Endodermal cell (in vitro differentiated cells): ENCODE results near the genes KBTBD3, ZC3H12C, RDX and HOATZ.

DNA sequence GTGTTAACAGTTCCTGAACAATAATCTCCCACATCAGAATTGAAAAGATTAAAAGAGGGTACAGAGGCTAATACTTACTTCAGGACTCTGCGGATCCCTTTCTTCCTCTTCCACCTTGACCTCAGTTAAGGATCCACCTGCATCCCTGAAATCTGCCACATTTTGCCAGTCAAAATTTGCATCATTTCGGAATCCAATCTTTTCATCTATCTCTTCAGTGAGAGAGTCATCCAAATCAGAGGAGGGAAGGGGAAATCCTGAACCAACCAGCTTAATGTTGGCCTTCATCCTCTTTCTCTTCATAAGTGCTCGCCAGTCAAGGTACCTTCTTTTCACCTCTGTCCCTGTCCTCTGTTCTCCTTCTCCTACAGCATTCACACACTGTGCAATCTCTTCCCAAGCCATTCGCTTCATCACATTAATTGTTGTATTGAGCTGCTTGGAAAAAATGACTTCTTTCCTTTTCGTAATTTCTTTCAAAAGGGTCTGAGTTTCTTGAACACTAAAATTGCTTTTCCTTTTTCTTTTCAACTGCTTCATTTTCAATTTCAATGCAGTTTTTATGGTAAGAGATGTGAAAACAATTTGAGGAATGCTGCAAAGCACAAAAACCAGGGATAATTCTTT, 11.5 kb downstream of the MSANTD4 start:
- PRO-cap: no peak

- PRO-cap: bidirectional peak, plus-strand start at chr11:106077074, minus-strand start at chr11:106076926; bidirectional peak, plus-strand start at chr11:106077596, minus-strand start at chr11:106077321
Measured at GRCh38 chr11:106076448-106077498, at the start of gene KBTBD3. Gene KBTBD3, minus strand, starts transcription at chr11:106077347.

DNA sequence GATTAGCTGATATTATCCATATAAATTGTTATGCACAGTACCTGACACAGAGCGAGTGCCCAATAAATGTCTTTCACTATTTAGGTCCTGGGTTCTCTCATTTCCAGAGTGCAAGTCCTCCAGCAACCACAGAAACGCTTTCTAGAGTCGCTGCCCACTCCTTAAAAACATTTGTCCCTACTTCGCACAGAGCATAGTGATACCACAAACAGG, 807 bp downstream of the SLC35F2 start:
- PRO-cap: no peak

GRCh38 chr11:108105984-108107002, 15.1 kb upstream of the ACAT1 start:
- PRO-cap: no peak

DNA sequence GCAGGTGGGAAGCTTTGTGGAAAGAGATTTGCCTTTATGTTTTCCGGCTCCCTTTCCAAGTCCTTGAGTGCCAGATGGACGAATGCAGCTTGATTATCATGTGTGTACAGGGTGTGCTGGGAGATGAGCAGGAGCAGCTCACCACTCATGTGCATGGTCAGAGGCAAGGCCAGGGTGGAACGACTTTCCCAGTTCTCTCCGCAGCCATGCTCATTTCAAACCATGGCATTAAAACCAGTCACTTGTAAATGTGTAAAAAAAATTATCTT, 310.9 kb downstream of the DDX10 start:
- PRO-cap: no peak

GRCh38 chr11:110092442-110093462, at the start of gene ZC3H12C:
Gene ZC3H12C, plus strand, starts transcription at chr11:110093392.
- PRO-cap: bidirectional peak, plus-strand start at chr11:110092799, minus-strand start at chr11:110092665; bidirectional peak, plus-strand start at chr11:110093160, minus-strand start at chr11:110093064; bidirectional peak, plus-strand start at chr11:110093196, minus-strand start at chr11:110093219

DNA sequence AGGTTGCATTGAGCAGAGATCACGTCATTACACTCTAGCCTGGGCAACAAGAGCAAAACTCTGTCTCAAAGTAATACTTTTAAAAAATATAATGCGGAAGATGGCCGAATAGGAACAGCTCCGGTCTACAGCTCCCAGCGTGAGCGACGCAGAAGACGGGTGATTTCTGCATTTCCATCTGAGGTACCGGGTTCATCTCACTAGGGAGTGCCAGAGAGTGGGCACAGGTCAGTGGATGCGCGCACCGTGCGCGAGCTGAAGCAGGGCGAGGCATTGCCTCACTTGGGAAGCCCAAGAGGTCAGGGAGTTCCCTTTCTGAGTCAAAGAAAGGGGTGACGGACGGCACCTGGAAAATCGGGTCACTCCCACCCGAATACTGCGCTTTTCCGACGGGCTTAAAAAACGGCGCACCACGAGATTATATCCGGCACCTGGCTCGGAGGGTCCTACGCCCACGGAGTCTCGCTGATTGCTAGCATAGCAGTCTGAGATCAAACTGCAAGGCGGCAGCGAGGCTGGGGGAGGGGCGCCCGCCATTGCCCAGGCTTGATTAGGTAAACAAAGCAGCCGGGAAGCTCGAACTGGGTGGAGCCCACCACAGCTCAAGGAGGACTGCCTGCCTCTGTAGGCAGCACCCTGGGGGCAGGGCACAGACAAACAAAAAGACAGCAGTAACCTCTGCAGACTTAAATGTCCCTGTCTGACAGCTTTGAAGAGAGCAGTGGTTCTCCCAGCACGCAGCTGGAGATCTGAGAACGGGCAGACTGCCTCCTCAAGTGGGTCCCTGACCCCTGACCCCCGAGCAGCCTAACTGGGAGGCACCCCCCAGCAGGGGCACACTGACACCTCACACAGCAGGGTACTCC, 87.3 kb downstream of the RDX start:
- PRO-cap: unidirectional peak, plus-strand start at position 89 of the sequence; bidirectional peak, plus-strand start at position 281 of the sequence, minus-strand start at position 272 of the sequence; bidirectional peak, plus-strand start at position 605 of the sequence, minus-strand start at position 498 of the sequence

- PRO-cap: no peak
Measured at GRCh38 chr11:110230555-110231395, 65.6 kb downstream of the RDX start.

DNA sequence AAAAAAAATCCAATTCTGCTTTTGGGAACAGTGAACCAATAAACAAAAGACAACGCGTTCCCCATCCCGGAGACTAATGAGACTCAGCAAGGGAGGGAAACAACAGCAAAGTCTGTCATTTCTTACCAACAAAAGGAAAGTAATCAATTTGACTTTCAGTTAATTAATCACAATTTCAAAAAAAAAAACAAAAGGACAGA, 2.0 kb downstream of the RDX start:
- PRO-cap: no peak

DNA sequence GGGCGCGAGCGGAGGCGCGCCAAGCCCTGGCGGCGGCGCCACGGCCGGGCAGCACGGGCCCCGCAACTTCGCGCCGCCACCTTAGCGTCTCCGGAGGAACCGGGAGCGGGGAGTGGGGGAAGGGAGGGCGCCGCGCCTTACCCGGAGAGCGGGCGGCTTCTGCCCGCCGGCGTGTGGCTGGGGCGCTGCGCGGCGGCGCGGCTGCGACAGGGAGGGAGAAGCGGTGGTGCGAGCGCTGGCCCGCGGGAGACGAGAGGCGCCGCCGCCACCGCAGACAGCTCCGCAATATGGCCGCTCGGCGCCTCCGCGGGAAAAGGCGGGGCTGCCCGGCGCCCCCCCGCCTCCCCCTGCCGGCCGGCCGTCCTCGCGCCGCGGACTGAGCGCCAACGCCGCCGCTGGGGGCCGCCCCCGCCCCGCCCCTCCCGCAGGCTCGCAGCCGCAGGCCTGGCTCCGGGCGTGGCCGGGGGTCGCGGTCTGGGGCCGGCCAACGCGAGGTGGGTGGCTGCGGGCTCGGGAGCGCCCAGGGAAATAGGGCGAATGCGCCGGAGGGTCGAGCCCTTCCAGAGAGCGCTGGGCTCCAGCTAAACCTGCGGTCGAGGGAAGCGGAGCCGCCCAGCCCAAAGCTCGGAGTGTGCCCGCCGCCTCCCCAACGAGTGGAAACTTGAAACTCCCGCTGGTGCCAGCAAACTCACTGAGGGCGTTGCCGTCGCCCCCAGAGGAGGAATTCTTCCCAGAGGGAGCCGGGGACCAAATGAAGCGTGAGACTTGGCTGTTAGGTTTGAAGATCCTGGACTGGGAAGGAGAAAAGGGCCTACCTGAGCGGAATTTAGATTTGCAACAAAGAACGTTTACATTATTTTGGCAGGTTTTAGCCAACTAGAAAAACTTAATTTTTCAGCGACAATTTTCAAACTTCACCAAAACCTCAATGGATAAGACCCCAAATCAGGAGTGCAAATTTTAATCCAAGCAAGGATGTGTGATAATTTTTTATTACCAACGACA, at the start of gene RDX:
Gene RDX, minus strand, starts transcription at position 289 of the 1,005 bp plus-strand sequence.
- PRO-cap: bidirectional peak, plus-strand start at position 467 of the sequence, minus-strand start at position 287 of the sequence; bidirectional peak, plus-strand start at position 563 of the sequence, minus-strand start at position 669 of the sequence

GRCh38 chr11:110354947-110355715, 58.7 kb upstream of the RDX start:
- PRO-cap: no peak

- PRO-cap: bidirectional peak, plus-strand start at chr11:110430428, minus-strand start at chr11:110430386; unidirectional peak, minus-strand start at chr11:110430654
Measured at GRCh38 chr11:110430293-110431003, 700 bp downstream of the FDX1 start.

DNA sequence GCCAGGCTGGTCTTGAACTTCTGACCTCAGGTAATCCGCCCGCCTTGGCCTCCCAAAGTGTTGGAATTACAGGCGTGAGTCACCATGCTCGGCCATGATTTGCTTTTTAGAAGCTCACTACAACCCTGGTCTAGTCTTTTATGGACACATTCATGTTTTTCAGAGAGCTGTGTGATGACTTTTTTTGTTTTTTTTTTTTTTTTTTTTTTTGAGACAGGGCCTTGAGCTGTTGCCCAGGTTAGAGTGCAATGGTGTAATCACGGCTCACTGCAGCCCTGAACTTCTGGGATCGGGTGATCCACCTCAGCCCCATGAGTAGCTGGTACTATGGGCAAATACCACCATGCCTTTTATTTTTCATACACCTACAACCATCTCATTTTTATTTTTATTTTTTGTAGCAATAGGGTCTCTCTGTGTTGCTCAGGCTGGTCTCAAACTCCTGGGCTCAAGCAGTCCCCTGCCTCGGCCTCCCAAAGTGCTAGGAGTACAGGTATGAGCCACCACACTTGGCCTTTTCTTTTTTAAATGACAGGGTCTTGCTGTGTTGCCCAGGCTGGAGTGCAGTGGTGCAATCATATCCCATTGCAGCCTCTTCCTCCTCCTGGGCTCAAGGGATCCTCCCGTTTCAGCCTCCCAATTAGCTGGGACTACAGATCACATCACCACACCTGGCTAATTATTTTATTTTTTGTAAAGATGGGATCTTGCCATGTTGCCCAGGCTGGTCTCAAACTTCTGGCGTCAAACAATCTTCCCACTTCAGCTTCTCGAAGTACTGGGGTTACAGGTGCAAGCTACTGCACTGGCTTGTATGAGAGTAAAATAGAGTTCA, 5.0 kb downstream of the FDX1 start:
- PRO-cap: no peak

DNA sequence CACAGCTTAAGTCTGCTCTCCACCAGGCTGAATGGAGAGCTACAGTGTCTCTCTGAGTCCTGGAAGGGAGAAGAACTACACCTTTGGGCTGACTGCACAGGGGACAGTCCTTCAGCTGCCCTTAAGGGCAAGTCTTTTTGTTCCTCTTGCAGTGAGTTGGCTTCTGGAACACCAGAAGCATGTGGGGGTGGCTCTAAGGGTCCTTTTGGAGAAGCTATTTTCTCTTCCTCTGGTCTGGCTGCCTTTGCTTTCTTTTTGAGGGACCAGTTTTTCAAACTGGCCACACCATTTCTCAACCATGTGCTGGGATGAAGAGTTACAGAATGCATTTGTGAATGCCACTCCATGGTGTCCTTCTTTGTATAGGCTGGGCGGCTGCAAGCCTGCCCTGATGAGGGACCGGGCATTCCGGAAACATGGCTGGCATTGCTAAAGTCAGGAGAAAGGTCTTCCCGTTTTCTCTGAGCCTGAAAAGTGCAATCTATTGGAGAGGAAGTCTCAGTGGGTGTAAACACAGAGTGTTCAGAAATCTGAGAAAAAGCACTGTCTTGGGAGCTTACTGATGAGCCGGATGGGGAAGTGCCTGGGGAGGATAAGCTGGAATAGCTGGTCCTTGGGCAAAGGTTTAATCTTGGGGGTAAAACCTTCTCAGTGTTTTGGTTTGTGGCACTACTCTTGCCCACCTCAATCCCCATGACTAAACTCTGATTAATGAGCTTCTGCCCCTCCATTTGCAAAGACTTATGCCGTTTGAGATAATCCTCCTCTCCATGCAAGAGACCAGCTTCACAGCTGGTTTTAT, 132.5 kb downstream of the ARHGAP20 start:
- PRO-cap: no peak

DNA sequence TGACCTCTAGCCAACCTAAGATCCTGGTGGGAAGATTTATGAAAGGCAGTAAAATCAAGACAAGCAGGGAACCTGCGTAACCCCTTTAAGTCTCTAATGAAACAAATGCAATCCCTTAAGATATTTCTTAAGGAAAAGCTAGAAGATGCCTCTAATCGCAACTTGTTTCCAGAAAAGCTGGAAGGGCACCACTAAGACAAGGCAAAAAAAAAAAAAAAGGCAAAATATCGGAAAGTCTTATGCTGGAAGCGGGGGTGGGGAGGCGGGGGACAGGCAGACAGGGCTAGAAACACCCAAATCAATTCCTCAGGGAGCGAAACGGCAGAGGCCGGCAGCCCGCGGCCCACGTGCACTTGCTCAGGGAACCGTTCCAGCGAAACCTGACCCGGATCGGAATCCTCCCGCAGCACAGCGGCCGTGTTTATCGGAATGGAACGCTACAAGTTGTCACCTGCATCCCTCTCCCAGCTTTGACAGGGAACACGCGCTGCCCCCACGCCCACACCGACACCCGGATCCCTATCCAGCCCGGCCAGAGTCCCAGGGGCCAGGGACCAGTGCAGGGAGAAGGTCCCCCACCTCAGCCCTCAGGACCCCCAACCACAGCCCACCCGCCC, 1.3 kb downstream of the ARHGAP20 start:
- PRO-cap: no peak

DNA sequence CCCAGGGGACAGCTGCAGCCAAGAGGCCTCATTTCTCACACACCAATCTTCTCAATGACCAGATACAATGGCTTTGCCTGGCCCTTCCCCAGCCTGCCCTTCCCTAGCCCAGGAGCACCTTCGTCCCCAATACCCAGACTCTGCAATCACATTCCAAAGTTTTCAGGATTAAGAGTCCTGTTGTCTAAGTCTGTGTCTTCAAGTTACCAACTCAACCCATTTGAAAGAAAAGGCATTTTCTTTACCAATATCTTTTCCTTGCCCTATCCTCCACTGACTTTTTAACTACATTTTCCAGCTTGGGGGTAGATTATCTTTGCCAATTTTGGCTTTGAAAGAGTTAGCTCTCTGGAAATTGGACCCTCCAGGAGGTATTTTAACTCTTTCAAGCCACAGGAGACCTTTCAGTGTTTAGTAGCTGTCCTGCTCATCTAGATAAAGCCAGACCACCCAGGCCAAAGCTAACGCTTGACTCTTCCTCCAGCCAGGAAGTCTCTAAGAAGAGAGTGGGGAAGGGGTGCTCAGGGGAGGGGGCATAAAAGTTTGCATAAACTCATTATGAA, 235.2 kb upstream of the ARHGAP20 start:
- PRO-cap: no peak

DNA sequence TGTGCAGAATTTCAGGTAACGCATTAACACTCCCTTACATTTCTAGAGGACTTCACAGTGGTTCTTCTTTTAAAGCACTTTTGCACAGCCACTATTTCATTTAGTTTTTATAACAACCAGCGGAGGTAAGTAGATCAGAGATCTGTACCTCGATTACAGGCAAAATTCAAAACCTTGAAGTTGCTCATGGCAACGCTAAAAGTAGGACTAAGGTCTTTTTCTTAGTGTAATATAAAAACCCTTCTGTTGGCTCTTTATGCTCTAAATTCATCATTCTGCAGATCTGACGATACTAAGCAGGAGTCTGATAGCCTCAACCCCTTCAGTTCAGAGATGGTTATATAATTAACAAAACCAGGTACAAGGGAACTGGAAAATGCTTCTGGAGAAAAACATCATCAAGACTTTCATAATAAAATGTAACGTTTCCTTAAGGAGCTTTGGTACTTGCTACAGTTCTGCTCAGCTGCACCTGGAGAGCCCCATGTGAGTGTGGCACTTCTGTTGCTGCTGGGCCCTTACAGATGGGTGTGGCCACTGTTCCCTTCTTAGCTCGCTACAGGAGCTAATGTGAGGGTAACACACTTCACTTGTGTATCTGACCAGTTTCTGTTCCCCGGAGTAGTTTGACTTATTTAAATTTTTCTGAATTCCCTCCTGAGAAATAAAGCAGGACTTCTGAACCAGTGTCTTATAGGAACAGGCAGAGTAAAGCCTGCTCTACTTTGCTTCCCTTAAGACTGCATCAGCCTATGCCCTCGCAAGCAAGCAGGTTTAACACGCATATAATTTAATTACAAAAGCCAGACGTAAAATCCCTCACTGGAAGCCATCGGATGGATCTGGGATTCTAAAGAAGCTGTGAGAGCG, 3.9 kb downstream of the POU2AF3 start:
- PRO-cap: no peak

- PRO-cap: no peak
Measured at GRCh38 chr11:111304631-111305812, 6.7 kb downstream of the POU2AF3 start.

- PRO-cap: no peak
Measured at GRCh38 chr11:111359113-111359611, 19.9 kb downstream of the POU2AF1 start.

DNA sequence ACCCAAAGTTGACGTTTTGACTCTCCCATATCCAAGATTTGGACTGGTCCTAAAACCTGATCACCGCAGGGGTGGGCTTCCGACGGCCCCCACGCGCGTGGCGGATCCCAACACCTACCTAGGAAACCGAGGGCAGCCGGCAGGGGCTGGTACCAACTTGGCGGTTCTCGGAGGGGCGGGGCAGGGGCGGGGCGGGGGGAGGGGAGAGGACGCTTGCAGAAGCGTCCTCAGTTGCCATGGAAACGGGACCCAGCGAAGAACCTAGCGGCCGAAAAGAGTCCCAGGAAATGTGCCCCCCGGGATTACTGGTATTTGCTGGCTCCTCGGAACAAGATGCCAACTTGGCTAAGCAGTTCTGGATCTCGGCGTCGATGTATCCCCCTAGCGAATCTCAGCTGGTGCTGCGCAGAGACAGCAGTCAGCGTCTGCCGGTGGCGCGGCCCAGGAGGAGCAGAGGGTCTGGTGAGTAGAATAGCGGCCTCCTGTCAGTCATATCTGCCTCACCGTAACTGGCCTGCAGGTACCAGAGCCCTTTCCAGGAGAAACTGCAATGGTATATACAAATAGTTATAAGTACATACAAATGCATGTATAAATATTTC, at the start of gene HOATZ:
Gene HOATZ, plus strand, starts transcription at position 230 of the 602 bp plus-strand sequence.
- PRO-cap: no peak